H9 (cell line): ENCODE measurements around the gene AP3B1.

GRCh38 chr5:74411680-74412156, 228.8 kb downstream of the ENC1 start:
- PRO-cap: unidirectional peak, plus-strand start at chr5:74411925

DNA sequence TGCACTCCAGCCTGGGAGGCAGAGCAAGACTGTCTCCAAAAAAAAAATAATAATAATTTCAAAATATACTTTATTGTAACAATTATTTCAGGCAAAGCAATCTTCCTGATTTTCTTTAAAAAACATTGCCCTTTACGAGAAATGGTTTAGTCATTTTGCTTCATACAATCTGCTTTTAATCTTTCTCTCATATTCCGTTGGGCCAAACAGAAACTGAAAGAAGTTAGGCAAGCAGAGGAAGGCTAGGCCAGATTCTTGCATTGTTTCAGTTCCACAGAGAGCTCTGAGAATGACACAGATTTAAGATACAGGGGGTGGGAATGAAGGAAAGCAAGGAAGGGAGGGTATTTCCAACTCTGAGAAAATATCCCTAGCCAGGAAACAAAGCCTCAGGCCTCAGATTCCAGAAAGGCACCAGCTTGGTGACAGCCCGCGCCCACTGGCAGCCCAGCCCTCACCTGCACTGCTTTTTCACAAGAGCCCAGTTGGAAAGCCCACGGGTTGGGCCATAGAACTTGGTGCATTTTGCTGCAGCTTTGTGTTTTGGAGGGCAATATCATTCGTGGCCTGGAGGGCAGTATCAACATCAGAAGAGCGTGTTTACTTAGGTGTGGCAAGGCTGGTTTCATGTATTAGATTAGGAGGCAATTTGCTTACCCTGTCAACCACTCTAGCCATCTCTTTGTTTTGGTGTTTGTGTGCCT, 63.6 kb downstream of the ENC1 start:
- PRO-cap: no peak

DNA sequence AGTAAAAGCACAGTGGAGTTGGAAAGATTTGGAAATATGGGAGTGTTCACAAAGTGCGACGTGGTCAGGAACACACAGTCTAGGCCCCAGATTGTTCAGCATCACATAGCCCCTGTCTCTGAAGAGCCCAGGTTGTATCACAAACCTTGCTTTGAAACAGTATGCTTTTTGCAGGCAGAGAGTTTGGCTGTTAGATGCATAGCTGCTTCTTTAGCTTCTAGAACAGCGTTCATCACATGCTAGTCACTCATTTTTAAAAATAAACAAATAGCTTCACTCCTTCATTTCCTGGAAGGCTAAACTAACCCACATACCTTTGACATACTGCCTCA, 2.2 kb downstream of the HEXB start:
- PRO-cap: no peak

DNA sequence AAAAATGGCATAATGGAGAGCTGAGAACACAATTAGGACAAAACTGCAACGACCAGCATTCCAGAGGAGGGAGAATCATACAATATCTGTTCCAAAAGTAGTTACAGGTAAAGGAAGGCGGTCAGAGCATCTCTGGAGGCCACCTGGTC, 749 bp downstream of the FAM169A start:
- PRO-cap: bidirectional peak, plus-strand start at position 100 of the sequence, minus-strand start outside the sequence

DNA sequence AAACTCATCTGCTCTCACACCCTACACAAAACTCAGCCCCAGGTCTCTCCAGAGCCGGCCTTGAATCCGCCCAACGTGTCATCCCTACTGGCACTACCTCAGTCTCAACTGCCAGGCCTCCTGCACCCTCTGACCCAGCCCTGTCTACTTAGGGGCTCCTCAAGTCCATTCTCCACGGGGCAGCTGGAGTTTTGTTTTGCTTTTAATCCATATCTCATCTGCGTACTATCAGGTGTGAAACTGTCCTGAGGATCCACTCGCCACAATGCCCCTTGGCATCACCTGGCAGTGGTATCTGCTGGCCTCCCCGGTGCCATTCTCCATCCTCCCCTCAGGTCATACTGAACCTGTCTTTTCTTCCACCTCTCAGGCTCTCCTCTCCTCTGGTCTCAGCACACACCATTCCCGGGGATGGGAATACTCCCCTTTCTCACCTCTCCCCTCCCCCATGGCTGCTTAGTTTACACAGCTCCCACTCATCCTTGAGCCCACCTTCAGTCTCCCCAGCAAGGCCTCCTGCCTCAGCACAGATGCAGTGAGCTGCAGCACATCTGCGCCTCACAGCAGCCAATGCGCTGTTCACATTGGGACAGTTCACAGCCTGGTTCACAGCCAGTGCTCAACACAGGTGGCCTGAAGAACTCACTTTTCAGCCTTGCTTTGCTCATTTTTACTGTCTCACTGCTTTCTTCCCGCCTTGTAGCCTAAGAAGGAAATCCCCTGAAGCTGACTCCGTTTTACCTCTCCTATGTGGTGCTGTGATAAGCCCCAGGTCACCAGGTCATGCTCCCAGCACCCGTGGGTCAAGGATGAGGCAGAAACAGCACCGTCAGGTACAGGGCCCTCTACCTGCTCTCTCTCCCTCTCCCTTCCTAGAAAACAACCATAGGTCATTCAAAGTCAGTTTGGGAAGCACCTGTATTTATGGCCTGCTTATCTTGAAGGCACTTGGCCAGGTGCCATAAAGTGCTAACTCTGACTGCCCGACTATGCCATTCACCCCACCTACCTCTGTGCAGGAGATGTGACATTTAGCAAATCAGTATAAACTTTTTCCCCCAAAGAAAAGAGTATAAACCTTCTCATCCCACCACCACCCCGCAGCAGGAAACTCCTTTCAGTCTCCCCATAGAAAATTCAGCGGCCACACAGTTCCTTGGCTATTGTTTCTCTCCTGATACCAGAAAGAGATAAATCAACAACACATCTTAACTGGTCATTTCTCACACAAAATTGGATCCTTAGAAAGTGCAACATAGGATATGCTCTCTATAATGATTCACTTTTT, 1.2 kb downstream of the GCNT4 start:
- PRO-cap: no peak

- PRO-cap: no peak
Observed at GRCh38 chr5:75213543-75213813, 23.2 kb downstream of the ANKRD31 start.

DNA sequence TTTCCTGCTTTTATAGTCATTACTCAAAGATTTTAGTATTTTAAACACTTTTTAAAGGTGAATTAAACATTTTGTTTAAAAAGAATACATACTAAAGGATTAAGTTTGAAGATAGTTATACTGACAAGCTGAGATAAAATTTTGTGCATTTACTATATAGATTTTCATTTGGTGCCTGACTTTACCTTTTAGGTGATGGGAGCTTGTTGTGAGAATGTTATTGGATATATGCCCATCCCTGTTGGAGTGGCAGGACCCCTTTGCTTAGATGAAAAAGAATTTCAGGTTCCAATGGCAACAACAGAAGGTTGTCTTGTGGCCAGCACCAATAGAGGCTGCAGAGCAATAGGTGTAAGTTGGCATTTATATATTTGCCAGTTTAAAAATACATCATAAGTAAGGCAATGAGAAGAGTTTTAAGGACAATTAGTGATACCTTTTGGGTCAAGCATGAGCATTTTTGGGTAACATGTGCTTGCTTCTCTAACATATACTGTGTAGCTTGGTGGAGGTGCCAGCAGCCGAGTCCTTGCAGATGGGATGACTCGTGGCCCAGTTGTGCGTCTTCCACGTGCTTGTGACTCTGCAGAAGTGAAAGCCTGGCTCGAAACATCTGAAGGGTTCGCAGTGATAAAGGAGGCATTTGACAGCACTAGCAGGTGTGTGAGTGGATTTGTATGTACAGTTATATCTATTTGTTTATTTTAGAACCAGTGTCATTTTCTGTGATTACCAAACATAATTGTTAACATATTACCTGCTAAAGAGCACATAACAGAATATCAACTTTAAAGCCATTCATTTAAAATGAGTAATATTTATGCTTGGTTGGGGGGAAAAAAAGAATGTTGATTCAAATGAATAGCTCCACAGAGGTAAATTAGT, 18.1 kb downstream of the HMGCR start:
- PRO-cap: no peak

GRCh38 chr5:75509945-75510321, 1.5 kb downstream of the CERT1 start:
- PRO-cap: no peak

GRCh38 chr5:75668576-75669790, 48.3 kb downstream of the POC5 start:
- PRO-cap: no peak

DNA sequence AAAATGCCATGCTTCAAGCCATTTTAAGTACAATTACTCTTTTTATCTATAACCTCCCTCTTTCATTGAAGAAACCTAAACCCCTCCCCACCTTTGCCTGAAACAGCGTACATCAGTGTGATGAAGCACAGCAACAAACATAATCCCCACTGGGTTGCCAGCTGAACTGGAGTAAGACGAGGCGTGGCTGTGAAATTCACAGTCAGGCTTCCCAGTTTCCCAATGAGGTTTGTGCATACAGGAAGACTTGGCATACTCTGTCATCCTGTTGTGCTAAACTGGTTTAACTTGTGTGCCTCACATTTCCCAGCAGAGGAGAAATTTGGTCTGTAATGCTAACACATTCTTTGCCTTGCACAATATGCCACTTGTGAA, 121.5 kb downstream of the SV2C start:
- PRO-cap: no peak

DNA sequence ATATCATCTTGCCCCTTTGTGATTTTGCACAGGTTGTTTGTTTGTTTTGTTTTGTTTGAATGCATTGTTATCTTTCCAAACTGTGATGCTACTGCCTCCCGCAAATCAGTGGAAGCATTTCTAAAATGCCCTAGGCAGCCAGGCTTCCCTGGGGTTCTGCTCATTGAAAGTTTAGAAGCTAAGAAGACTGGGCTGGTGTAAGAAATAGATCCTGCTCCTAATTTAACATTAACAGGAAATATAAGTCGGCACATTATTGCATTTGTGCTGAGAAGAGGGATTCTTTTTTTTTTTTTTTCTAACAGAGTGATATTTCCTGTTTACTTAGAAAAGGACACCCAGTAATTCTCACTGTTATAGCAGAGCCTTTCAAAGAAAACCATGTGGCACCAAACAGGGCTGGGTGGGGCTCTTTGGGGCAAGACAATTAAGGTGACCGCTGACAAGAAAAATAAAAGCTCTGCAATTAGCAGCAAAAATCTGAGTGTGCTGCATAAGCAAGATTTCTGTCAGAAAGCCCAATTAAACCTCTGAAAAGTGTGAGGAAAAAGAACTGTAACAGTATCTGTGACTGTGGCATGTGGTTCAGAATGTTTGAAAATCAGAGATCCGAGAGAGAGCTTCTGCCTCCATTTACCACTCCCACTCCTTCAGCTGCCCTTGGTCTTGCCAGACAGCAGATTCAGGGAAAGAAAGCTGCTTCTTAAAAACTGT, 77.2 kb upstream of the IQGAP2 start:
- PRO-cap: no peak

GRCh38 chr5:76636774-76637359, 13.7 kb upstream of the F2RL2 start:
- PRO-cap: no peak

DNA sequence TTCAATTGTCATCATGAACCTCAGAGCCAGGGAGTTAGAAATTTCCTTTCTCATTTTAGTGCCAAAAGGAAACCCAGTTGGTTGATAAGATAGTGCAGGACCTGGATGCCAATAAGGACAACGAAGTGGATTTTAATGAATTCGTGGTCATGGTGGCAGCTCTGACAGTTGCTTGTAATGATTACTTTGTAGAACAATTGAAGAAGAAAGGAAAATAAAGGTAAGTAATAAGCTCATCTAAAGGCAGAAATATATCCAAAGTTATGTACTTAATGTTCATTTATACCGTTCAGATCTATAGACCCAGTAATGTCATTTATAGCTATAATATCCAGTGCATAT, 27.8 kb downstream of the S100Z start:
- PRO-cap: no peak

DNA sequence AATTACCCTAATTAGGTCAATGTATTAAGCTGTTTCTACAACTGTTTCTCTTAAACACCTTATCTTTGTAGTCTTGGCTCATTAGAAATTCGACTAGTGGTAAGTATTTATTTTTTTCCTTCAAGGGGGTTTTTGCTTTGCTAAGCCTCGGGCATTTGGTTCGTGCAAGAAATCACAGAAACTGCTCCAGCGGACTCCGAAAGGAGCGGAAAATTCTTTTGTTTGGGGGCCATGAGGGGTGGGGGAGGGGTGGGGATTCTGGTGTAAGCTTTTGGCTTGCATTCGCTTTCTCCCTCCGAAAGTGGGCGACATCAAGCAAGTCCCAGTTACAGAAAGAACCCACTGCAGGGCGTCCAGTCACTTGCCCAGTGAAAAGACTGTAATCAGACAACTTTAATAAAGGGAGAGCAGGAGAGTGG, 668 bp downstream of the ZBED3 start:
- PRO-cap: no peak

- PRO-cap: no peak
Observed at GRCh38 chr5:77087853-77088312, 798 bp upstream of the ZBED3 start.

DNA sequence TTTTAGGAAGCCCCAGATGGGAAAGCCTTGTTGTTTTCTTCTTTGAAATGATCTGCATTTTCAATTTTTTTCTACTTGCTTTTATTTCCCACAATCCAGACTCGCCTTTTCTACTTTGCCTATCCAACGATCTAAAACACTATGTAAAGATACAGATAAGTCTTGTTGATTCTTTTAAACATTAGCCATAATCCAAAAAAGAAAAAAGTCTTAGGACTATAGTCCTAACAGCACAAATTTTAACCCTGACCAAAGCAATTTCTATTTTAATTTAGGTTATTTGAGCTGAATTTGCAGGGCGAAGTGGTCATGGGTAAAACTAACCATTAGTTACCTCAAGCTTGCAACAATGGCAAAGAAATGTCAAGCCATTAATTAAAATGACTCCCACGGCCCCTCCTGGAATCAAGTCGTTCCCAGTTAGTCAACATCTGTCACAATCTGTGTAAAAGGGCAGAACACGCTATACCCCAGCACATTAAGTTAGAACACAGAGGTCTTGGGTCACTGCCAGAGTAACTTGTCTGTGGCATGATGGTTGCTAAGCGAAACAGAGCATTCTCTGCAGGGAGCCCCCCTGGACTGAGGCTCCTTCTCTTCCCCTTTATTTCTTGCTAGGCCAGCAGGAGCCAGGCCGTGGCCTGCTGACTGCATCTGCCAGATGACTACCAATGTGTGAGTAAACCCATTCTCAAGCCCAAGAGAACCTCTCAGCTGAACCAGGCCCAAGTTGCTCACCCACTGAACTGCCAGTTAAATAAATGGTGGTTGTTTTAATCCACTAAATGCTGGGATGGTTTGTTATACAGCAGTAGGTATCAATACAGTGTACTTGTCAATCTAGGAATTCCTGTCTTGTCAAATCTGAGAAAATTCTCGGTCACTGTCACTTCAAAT, 51.8 kb upstream of the ZBED3 start:
- PRO-cap: unidirectional peak, plus-strand start at position 494 of the sequence

DNA sequence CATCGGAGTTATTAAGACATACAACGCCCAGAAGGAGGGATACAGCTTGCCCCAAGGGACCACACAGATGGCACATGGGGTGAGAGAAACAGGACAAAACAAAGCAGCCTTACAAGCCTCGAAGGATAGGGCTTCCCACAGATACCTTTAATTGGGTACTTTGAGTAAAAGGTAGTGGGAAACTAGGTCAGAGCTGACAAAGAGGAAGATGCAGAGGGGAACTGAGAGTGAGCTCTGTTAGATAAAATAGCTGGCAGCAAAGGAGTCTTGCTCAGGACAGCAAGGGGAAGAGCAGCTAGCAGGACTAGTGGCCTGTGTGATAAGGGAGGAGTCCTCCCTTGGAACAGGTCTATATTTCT, 48.2 kb downstream of the OTP start:
- PRO-cap: no peak

DNA sequence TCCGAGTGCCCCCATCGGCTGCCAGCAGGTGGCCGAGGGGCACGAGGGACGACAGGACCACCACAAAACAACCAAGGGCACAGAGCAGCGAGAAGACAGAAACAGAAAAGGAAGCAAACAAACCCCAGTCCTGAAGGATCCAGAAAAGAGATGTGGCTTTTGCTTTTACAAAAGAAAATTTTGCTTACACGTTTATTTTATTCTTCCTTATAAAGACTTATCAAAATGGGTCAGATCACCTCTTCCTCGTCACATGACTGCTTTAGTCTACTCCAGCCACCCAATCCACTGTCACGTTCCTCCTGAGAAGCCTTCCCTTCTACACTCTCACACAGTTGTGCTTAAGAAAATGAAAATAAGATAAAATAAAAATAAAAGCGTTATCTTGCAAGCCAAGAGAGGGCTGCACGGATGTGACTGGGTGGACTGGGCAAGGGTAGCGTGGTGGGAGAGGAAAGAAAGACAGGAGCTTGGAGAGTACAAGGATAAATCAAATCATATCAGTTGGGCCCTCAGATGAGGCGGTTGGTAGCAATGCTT, 9.4 kb downstream of the OTP start:
- PRO-cap: no peak

GRCh38 chr5:78294107-78295468, at the start of gene AP3B1:
AP3B1 (minus strand) TSS chr5:78294698.
- PRO-cap: bidirectional peak, plus-strand start at chr5:78294458, minus-strand start at chr5:78294443; bidirectional peak, plus-strand start at chr5:78294847, minus-strand start at chr5:78294727

DNA sequence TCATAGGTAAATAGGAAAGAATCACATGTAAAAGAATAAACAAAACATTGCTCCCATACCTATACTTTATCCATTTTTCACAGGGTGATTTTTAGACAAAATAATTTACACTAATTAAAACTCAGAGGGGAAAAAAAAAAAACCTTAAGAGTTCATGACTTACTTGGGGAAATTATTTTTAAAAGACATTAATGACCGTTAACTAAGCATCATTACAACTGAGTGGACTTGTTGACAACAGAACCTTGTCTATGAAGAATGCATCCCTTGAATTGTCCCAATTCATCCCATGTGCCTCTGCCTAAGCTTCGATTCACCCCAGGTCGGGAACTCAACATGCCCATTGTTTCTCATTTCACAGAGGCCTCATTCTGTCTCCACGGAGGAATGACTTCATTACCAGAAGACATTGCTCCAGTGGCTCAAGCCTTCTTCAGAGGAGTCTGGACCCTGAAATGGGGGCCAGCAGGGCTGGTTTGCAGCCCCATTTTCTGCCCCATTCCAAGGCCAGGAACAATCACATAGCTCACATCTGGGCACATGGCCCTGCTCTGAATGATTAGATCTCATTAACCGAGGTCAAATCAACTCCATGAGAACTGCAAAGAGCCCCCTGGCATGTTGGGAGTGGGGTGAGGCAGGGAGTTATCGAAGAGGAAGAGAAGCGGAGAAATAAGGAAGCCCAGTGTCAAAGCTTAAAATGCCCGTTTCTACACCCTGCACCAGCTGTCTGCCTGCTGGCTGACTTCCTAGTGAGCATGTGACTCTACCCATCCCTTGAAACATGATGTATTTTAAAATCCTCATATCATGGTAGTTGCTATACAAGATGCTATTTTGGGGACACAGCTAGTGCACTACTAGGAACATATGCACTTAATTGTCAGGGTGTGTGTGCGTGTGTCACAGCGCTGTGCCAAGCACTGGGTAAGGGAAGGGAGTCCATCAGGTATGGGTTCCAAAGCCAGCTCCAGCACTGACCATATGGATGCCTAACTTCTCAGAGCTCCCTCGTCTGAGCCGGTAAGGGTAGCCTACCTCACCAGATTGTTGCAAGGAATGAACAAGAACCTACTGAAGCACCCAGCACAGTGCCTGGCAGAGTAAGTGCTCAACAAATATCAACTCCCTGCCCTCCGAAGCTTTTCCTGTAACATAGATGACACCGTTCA, 137.2 kb downstream of the LHFPL2 start:
- PRO-cap: no peak